Testis (tissue), 5 donors: ENCODE measurements around a stretch of chr16.

- PRO-cap, 3 experiments = no peak in any of the 3 experiments
- RAMPAGE, long total RNA, 2 experiments = no peak in any of the 2 experiments
- RRBS = 6% methylated on average over 1 of the region's 4 CpGs
Measured at GRCh38 chr16:68265917-68266029, 1.4 kb downstream of the SLC7A6 start.

DNA sequence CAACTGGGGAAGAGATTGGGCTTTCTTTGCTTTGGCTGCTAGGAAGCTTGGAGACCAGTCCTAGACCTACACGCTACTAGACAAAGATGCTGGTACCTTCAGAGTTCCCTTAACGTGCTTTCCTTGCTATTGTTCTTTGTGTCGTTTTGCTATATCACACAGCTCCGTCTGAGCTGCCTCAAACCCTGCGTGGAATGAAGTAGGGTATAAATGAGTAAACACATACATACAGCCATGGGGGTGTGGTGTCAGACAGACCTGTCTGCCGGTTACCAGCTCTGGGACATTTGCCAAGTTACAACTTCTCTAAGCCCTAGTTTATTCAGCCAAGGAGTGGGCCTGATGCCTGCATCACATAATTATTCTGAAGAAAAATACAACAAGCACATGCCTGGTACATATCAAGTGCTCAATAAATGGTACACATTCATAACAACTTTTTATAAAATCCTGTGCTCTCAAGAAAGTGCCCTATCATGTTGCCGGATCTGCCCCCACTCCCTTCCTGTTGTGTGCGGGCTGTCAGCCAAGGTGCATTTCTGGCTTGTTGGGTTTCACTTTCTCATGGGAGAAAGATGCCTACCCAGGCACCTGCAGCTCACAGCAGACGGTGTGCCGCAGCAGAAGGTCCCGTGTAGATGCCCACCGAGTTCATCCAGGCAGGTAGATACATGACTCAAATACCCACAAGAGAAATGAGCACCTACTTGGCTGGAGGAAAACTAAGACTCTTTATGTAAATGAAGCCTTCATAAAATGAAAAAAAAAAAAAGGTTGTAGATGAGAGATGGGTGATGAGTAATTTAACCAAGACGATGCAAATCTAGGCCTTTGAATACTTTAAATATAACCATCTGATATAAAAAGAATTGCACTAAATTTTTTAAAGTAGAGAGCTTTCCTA lies 30.4 kb downstream of the SMPD3 start:
- PRO-cap, 3 experiments = no peak in any of the 3 experiments
- RAMPAGE, long total RNA, 2 experiments = no peak in any of the 2 experiments
- RRBS = no CpG with 5 or more reads among the region's 13 CpGs

DNA sequence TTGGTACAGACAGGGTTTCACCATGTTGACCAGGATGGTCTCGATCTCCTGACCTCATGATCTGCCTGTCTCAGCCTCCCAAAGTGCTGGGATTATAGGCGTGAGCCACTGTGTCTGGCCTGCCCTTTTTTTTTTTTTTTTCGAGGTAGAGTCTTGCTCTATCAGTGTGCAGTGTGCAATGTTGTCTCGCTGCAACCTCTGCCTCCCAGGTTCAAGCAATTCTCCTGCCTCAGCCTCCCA lies 4.6 kb downstream of the ZFP90 start:
- PRO-cap, 3 experiments = no peak in any of the 3 experiments
- RAMPAGE, long total RNA, 2 experiments = no peak in any of the 2 experiments
- RRBS = no CpG with 5 or more reads among the region's 4 CpGs

GRCh38 chr16:68573540-68573739 lies 34.3 kb downstream of the ZFP90 start:
- PRO-cap, 3 experiments = peak in 1 of 3 experiments; most common plus-strand start chr16:68573591 (in 1)
- RAMPAGE, long total RNA, 2 experiments = no peak in any of the 2 experiments

DNA sequence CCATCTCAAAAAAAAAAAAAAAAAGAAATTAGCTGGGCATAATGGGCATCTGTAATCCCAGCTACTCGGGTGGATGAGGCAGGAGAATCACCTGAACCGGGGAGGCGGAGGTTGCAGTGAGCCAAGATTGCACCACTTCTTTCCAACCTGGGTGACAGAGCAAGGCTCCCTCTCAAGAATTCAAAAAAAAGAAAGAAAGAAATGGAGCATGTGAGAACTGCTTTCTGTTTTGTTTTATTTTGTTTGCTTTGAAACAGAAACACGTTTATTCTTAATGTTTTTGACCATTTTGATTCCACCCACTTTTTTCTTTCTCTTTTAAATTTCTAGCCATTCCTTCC lies 47.9 kb downstream of the TANGO6 start:
- PRO-cap, 3 experiments = no peak in any of the 3 experiments
- RAMPAGE, long total RNA, 2 experiments = no peak in any of the 2 experiments
- RRBS = no CpG with 5 or more reads among the region's 4 CpGs

- PRO-cap, 3 experiments = no peak in any of the 3 experiments
- RAMPAGE, long total RNA, 2 experiments = no peak in any of the 2 experiments
- RRBS = no CpG with 5 or more reads among the region's 4 CpGs
Measured at GRCh38 chr16:68972601-68973272, 129.4 kb downstream of the TANGO6 start.

DNA sequence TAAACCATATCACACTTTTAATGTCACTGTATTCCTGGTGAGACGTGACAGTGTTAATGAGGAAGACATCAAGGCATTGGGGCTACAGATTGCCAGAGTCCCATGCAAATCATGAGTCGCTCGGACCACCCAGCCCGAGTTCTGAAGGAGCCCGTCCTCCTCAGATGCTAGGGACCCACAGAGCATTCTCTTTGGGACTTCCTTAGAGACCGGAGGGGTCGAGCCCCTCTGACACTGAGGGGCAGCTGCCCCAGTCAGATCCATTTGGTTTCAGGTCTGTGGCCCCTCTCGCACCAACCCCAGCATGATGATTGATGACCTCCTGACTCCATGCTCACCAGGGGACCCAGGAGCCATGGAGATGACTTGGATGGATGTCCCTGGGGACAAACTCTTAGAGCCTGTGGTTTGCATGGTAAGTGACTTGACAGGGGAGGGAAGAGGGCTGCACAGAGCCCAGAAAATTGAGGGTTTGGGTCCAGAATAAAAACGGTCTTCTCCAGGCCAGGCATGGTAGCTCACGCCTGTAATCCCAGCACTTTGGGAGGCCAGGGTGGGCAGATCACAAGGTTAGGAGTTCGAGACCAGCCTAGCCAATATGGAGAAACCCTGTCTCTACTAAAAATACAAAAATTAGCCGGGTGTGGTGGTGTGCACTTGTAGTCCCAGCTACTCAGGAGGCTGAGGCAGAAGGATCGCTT lies 8.0 kb downstream of the PDF start:
- PRO-cap, 3 experiments = no peak in any of the 3 experiments
- RAMPAGE, long total RNA, 2 experiments = no peak in any of the 2 experiments
- RRBS = no CpG with 5 or more reads among the region's 13 CpGs

DNA sequence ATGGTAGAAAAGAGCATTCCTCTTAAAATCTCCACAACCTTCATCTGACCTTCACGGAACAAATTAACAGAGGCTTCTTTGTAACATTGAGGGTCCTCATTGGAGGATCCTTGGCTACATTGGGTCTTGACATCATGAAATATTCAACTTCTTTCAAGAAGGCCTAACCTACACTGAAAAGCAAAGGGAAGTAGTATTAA lies 49.8 kb downstream of the CYB5B start:
- PRO-cap, 3 experiments = no peak in any of the 3 experiments
- RAMPAGE, long total RNA, 2 experiments = no peak in any of the 2 experiments
- RRBS = no CpG with 5 or more reads among the region's 1 CpG

GRCh38 chr16:69566088-69566789 lies 473 bp downstream of the NFAT5 start:
- PRO-cap, 3 experiments = peak in 3 of 3 experiments; most common plus-strand start chr16:69566322 (in 2); most common minus-strand start chr16:69566351 (in 3)
- RAMPAGE, long total RNA, 2 experiments = no peak in any of the 2 experiments
- RRBS = 1% methylated on average over 34 of the region's 82 CpGs

GRCh38 chr16:69566790-69567555 lies 1.2 kb downstream of the NFAT5 start:
- PRO-cap, 3 experiments = peak in 3 of 3 experiments; most common plus-strand start chr16:69566976 (in 3); most common minus-strand start chr16:69566838 (in 1)
- RAMPAGE, long total RNA, 2 experiments = no peak in any of the 2 experiments
- RRBS = 1% methylated on average over 8 of the region's 20 CpGs

DNA sequence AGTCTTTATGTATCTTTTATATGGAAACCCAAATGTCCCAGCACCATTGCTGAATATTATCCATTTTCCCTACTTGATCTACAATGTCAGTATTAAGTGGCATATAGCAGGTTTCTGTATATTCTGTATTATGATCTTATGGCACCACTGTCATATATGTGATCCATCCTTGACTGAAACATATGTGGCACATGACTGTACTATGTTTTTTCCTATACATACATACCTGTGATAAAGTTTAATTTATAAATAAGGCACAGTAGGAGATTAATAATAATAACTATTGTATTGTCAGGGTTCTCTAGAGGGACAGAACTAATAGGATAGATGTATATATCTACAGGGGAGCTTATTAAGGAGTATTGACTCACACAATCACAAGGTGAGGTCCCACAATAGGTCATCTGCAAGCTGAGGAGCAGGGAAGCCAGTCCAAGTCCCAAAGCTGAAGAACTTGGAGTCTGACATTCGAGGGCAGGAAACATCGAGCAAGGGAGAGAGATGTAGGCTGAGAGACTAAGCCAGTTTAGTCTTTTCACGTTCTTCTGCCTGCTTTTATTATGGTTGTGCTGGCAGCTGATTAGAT lies 28.8 kb downstream of the NFAT5 start:
- PRO-cap, 3 experiments = no peak in any of the 3 experiments
- RAMPAGE, long total RNA, 2 experiments = no peak in any of the 2 experiments
- RRBS = no CpG with 5 or more reads among the region's 3 CpGs

DNA sequence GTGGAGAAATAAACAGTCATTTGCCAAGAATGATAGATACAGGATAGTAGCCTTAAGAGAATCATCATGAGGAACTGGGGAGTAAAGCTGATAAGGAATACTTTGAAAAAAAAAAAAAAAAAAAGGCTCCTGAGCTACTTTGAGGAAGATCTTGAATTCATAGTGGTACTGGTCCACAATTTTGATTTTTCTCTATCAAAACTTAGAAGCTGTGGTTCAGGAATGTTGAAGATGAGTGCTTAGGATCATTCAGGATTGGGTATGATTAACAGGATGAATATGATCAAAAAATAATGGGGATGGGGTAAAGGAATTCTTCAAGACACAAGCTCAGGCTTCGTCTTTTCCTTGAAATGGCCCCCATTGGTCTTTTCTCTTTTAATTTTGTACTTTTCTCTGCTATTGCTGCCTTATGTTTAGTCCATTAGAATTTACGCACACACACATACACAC lies 34.9 kb downstream of the NFAT5 start:
- PRO-cap, 3 experiments = no peak in any of the 3 experiments
- RAMPAGE, long total RNA, 2 experiments = no peak in any of the 2 experiments
- RRBS = no CpG with 5 or more reads among the region's 2 CpGs

DNA sequence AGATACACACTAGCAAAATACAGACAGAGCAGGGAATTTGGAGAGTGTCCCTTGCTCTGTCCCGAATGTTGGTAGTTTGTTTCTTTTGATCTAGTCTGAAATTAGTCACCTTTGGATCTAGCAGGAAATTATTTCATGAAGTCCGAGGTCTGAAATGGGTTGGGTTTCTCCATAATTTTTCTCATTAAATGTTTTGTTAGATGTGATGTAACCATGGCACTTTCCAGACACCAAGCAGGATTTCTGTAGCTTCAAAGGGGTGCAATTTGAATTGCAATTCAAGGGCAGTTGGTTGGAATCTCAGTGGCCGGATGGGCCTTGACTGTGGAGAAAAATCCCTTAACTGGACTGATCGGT lies 78.5 kb downstream of the WWP2 start:
- PRO-cap, 3 experiments = no peak in any of the 3 experiments
- RAMPAGE, long total RNA, 2 experiments = no peak in any of the 2 experiments
- RRBS = no CpG with 5 or more reads among the region's 4 CpGs

GRCh38 chr16:69943211-69943576 lies 7.9 kb upstream of the CLEC18A start:
- PRO-cap, 3 experiments = no peak in any of the 3 experiments
- RAMPAGE, long total RNA, 2 experiments = no peak in any of the 2 experiments
- RRBS = no CpG with 5 or more reads among the region's 10 CpGs

DNA sequence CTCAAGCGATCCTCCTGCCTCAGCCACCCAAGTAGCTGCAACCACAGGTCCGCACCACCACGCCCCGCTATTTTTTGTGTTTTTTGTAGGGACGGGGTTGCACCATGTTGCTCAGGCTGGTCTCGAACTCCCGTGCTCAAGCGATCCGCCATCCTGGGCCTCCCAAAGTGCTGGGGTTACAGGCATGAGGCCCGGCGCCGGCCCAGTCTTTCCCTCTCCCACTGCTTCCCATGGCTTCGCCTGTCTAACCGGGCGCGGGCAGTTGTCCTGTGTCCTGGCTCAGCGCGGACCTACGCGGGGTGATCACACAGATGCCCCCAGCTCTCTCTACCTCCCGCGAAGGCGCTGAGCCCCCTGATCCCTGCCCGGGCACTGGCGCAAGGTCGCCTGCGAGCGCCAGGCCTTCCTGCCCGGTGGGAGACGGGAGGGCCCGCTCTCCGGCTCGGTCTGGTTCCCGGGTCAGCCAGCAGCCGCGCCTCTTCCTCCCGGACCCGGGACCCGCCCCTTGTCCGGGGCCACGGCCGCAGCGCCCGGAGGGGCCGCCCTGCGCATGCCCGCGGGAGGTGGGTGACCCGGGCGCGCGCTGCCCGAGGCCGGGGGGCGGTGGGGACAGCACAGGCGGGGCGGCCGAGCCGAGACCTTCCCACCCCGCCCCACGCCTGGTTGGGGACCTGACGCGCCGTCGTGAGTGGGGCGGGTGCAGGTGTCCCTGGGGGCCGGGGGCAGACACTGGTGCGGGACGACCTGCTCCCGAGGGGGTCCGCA lies 13.9 kb downstream of the CLEC18A start:
- PRO-cap, 3 experiments = peak in 3 of 3 experiments; most common plus-strand start position 570 of the sequence (in 2); most common minus-strand start position 493 of the sequence (in 1)
- RAMPAGE, long total RNA, 2 experiments = start-site peak on the minus strand in 1 of 2 experiments, centred at position 481 of the sequence, 16 reads per replicate
- RRBS = no CpG with 5 or more reads among the region's 71 CpGs

DNA sequence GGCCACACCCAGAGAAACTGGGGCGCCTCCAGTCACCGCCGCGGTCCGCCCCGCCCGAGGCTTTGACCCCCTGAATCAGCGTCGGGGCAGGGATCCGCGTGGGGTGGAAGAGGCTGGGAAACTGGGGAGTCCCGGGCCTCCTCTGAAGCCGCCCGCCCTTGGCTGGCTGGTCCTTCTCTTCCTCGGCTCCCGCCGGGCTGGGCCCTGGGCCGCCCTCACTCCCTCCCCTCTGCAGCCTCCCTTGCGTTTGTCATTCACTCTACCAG lies 14.5 kb downstream of the CLEC18A start:
- PRO-cap, 3 experiments = no peak in any of the 3 experiments
- RAMPAGE, long total RNA, 2 experiments = no peak in any of the 2 experiments
- RRBS = no CpG with 5 or more reads among the region's 19 CpGs

DNA sequence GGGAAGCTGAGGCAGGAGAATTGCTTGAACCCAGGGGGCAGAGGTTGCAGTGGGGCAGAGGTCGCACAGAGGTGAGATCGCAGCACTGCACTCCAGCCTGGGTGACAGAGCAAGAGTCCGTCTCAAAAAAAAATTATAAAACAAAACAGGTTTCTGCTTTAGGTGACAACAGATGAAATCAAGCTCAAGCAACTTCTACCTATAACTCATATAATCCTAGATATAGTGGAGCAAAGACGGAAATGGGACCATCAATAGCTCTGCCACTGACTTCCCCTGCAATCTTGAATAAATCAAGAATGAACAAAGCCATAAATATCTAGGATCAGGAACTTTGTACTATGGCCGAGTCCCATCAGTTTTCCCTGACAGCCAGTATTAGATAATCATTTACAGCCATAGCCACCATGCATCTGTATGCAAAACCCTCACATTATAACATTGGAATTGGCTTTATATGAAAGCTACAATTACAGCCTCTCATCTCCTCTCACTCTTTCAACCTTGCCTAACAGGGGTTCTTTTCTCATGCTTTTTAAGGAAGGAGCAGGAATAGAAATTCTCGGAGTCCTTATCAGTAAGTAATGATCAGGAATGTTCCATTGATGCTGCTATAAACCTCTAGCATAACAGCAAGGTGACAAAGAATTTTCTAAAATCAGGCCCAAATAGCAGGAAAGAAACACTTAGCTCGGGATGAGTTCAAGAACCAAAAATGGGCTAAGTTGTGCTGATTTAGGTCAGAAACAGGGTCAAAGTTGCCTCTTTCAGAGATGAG lies 53.3 kb upstream of the PDPR start:
- PRO-cap, 3 experiments = no peak in any of the 3 experiments
- RAMPAGE, long total RNA, 2 experiments = no peak in any of the 2 experiments
- RRBS = no CpG with 5 or more reads among the region's 7 CpGs

DNA sequence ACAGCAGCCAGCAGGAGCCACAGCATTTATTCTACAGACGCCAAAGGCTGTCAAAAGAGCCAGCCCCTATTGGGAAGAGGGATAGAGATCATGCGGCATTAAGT lies 399 bp upstream of the EXOSC6 start:
- PRO-cap, 3 experiments = no peak in any of the 3 experiments
- RAMPAGE, long total RNA, 2 experiments = no peak in any of the 2 experiments
- RRBS = no CpG with 5 or more reads among the region's 2 CpGs

GRCh38 chr16:70427905-70428809 lies 10.7 kb downstream of the ST3GAL2 start:
- PRO-cap, 3 experiments = peak in 2 of 3 experiments; most common plus-strand start chr16:70428289 (in 1); most common minus-strand start chr16:70428135 (in 1)
- RAMPAGE, long total RNA, 2 experiments = no peak in any of the 2 experiments
- RRBS = no CpG with 5 or more reads among the region's 9 CpGs

- PRO-cap, 3 experiments = peak in 1 of 3 experiments; most common minus-strand start chr16:70428844 (in 1)
- RAMPAGE, long total RNA, 2 experiments = no peak in any of the 2 experiments
- RRBS = no CpG with 5 or more reads among the region's 4 CpGs
Measured at GRCh38 chr16:70428810-70429268, 10.1 kb downstream of the ST3GAL2 start.